Hematopoietic multipotent progenitor cell (in vitro differentiated cells): ENCODE measurements around the gene CEP85L.

- CAGE, long polyA plus RNA = no peak
Observed at GRCh38 chr6:118651405-118651880, at the start of gene CEP85L. TSS of gene CEP85L (minus strand) at chr6:118651591.

- CAGE, long polyA plus RNA = no peak
Observed at GRCh38 chr6:118707996-118708330, 56.6 kb upstream of the CEP85L start.

DNA sequence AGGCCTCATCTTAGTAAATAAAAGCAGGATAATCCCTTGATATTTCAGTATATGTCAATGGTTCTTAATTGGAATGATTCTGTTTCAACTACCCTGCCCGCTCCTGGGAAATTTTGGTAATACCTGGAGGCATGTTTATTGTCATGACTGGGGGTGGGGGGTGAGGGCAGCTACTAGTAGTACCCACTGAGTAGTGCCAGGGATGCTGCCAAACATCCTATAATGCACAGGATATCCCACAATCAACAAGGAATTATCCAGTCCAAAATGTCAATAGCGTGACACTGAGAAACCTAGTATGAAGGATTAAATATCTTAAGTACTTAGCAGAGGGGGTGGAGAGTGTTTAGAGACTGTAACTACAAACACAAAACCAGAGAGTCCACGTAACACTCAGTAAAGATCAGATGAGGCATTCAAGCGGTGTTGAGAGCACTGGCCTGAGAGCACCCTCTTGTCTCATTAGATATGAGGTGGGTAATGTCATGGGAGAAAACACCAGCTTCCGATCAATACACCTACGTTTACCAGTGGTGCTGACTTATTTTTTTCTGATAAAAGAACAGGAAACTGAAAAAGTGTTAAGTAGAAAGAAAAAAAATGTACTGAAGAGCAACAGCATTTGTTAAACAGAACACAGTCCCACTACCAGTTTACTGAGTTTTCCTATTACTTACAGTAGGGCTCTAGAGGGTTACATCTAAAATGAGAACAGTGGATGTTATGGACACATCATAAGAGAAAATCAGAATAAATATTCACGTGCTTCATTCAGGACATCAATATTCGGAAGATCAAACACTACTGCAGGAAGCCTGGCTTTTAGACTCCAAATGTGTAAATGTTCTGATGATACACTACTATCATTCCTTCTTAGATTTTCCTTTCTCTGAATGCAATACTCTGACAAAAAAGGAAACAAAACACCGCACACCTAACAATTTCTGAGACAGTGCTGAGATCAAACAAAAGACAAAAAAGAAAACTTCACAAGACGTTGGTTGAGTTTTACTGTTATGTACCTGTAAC is 2.2 kb downstream of the FAM184A start:
- CAGE, long polyA plus RNA = no peak

- CAGE, long polyA plus RNA = no peak
Observed at GRCh38 chr6:119137323-119137863, 58.9 kb upstream of the FAM184A start.

DNA sequence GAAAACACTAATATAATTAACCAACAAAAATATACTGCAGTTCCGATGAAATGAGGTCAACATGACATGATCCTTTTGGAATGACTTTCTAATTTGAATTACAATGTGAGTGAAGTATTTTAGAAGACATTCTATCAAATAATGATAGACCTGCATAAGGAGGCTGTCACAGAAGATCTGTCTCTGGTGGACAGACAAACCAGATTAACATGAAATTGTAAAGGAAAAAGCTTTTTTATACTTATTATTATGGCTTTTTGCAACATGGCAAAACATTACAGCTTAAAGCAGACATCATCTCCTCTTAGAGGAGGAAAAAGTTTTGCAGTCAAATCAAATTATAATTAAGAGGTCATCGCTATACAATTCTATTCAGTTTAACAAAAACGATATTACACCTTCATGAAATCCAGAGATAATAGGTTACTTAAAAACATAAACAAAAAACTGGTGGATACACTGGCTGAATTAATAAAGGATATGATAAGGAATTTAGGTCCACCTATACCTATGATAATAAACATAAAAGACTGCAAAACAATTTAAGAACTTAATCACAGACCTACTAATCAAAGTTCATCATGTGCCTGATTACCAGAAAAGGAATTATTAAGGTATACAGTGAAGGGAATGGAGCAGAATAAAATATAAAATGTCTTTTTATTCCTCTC is 100.8 kb upstream of the FAM184A start:
- CAGE, long polyA plus RNA = no peak

GRCh38 chr6:119195212-119195972 is 116.9 kb upstream of the FAM184A start:
- CAGE, long polyA plus RNA = no peak

DNA sequence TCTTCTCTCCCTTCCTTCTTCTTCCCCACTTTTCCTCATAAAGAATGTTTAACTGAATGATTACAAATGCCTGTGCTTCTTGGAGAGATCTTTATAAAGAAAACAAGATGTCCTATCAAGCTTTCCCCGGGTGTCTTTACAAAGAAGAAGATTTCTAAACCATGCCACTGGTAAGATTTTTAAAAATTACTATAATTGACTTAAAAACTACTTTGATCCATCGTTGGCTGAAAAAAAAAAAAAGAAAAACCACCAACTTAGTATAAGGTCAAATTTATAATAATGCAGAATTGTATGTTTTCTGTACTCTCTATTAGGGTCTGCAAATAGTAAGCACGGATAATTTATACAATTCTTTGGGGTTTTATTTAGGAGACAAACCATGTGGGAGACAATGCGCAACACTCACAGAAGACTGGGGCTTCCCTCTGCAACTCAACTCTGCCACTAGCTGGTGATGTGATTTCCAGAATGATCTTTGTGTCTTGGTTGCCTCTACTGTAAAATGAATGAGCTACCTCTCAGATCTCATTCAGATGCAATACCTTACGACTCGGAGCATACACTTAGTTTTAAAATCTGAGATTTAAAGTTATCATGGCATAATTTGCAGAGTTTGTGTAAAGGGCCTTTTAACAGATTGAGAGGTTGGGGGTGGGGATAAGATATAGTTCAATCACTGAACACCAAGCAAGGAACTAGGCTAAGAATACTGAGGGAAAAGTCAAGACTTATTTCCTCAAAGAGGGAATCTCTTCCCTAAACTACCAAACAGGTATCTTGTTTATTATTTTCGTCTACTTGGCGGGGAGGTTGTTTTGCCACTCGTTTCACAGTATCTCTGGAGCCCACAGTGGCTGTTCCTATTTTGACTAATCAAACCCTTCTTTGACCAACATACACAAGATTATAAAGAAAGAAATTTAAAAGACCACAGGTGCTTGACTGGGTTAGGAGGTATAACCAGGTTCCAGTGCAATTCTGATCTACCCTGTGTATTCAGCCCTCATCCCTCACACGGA is 6.3 kb downstream of the MAN1A1 start:
- CAGE, long polyA plus RNA = no peak

GRCh38 chr6:119350052-119351013 is 772 bp upstream of the MAN1A1 start:
- CAGE, long polyA plus RNA = no peak

DNA sequence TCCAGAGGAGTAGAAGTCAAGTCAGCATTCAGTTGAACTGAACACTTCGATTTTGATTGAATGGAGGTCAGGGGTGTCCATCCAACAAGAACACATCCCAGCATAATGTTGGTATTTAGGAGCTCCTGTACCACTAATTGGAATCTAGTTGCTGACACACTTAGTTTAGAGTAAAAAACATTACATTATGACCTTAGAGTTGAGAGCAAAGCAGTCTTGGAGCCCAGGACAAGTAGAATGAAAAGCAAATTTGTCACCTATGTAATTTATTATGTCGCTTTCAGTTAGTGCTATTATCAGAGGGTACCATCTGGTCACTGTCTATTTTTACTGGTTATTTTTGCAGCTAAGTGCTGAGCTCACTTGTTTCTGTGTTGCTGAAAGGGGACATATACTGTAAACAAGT is 148.4 kb upstream of the MAN1A1 start:
- CAGE, long polyA plus RNA = no peak

GRCh38 chr6:121437685-121438869 is 2.6 kb downstream of the GJA1 start:
- CAGE, long polyA plus RNA = no peak

GRCh38 chr6:121777506-121777705 is 342.0 kb downstream of the GJA1 start:
- CAGE, long polyA plus RNA = no peak

GRCh38 chr6:122008310-122008827 is 391.1 kb upstream of the HSF2 start:
- CAGE, long polyA plus RNA = no peak

DNA sequence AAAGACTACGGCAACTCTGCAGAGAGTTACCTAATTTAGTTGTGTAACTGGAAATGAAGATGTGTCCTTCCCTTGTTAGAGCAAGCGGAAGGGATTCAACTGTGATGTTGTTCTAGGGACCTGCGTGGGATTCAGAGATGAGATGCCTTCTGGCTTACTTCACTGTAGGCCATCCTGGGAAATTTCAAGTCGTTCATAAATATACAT is 370.9 kb upstream of the HSF2 start:
- CAGE, long polyA plus RNA = no peak

DNA sequence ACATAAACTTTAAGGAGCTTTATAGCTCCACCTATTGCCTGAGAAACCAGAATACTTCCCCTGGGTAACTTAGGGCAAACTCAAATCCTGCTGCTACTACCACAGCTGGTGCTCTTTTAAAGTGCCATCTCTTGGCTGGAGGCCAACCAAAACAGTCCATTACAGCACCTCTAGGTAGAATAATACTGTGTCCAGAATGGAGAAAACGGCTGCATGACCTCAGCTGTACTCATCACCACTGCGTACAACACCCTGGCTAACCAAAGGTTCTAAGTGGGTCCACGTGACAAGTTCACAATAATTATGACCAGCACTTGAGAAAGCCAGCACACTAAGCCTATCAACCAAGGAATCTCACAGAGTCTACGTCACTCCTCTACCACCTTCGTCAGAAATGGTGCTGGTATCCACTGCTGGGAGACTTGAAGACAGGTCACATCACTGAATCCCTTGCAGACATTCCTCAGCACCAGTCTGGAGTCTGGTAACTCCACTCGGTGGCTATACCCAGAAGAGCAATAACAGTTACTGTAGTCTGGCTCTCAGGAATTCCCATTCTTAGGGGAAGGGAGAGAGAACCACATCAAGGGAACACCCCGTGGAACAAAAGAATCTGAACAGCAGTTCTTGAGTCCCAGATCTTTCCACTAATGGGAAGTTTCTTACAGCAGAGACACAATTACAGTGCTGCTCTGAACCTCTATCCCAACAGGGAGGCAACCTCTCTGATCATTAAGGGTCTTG is 40.8 kb upstream of the PKIB start:
- CAGE, long polyA plus RNA = no peak

DNA sequence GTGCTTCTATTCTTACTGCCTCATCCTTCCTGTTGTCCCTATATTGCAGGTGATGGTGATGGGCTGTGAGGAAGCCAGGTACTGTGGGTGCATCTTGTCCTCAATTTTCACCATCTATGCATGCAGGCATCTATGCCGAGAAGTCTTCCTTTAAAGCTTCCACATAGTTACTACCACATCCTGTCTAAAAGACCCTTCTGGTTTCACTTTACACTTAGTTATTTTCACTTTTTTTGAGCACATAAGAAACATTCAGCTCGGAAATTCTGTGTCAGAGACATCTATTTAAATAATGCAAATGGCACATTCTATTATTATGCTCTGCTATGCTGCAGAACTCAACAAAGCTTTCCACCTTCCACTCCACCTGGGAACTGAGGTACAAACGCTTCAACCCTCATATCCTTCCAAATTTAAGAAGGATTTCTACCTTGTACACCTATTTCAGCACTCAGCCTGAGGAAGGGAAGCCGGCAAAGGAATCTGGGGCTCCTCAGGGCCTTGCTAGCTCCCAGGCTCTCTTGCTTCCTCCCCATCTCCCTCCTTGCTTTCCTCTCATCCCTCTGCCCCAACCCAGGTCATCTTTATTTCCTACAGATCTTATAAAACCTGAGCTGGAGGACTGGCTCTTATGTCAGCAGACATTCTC is 28.1 kb upstream of the FABP7 start:
- CAGE, long polyA plus RNA = no peak

DNA sequence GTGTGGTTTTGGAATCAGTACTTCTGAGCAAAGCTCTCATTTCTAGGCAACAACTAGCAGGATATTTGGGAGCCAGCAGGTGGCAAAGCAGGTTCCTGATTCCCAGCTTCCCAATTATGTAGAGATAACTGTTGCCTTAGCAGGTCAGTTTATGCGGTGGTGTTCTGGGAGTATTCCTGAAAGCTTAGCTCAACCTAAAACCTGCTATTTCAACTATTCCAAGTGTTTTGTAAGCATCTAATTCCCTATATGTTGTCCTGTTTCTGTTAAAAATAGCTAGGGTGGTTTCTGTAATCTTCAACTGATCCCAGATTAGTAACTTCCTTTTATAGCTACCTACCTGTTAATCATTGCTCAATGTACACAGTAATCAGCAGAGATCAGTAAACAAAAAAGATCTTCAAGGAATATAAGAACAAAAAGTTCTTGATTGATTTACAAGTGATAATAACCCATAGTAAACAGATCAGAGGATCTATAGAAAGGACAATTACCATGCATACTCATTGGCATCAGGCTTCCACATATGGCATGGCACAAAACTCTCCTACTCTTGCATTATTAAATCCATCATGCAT is 8.4 kb upstream of the FABP7 start:
- CAGE, long polyA plus RNA = no peak

- CAGE, long polyA plus RNA = no peak
Observed at GRCh38 chr6:123439392-123440050, 197.2 kb downstream of the TRDN start.

- CAGE, long polyA plus RNA = no peak
Observed at GRCh38 chr6:124964622-124965195, 2.5 kb downstream of the RNF217 start.

DNA sequence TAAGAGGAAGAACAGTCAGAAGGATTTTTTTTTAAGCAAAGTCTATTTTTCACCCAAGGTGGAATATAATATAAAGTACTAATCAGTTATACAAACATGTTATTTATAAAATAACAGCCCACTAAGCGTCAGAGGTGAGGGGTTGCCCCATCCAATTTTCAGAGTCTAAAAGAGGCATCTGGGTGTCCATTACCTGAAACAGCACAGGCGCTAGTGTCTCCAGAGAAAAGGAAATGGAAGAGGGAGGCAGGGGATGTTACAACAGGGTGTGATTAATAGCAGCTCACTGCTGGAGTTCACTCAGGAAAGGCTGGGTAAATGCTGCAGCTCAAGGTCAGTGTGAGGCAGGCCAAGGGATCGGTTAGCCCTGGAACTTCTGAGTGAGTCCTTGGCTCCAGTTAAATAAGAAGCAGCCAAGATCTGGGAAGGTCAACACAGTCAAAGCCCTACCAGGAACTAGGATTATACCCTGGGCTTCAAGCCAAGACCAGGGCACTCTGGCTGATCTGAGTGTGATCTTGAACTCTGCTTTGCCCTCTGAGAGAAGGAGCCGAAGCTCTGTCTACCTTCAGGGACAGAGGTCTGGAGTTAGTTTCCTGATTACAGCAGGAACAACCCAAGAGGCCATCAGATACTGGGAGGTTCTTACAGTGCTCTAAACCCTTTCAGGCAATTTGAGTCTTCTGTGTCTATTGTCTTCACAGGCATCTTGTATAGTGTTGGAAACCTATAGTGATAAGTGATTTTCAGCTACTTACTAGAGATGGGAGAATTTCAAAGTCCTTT is 44.2 kb downstream of the TPD52L1 start:
- CAGE, long polyA plus RNA = no peak

DNA sequence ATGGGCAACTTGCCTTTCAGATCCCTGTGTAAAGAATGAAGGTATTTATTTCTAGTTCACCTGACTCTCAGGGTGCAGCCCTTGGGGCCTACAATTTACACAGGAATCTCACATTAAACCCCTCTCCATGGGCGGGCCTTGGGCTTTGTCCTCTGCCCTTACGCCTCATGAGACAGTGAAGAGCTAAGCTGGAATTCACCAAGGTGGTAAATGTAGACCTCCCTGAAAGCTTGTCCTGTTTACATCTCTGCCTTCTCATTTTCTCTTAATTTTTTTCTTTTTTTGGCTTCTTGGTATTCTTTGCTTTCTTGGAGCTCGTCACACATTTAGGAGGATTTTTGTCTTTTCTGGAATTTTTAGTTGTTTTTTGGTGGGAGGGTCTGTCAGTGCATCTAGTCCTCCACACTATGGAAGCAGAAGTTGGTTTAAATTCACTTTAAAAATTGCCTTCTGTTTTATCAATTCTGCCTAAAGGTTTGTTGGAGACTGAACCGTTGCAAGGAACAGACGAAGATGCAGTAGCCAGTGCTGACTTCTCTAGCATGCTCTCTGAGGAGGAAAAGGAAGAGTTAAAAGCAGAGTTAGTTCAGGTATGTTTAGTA is 66.1 kb downstream of the TPD52L1 start:
- CAGE, long polyA plus RNA = no peak